Tongue (tissue), 2 donors: ENCODE measurements around a stretch of chr18.

GRCh38 chr18:26017506-26018319 is 72.7 kb downstream of the SS18 start:
- RAMPAGE, long total RNA = no peak

GRCh38 chr18:26089167-26089485 is 1.3 kb downstream of the SS18 start:
- RAMPAGE, long total RNA = no peak

- RAMPAGE, long total RNA = no peak
These were observed 35.7 kb upstream of the TAF4B start for GRCh38 chr18:26190345-26191193.

DNA sequence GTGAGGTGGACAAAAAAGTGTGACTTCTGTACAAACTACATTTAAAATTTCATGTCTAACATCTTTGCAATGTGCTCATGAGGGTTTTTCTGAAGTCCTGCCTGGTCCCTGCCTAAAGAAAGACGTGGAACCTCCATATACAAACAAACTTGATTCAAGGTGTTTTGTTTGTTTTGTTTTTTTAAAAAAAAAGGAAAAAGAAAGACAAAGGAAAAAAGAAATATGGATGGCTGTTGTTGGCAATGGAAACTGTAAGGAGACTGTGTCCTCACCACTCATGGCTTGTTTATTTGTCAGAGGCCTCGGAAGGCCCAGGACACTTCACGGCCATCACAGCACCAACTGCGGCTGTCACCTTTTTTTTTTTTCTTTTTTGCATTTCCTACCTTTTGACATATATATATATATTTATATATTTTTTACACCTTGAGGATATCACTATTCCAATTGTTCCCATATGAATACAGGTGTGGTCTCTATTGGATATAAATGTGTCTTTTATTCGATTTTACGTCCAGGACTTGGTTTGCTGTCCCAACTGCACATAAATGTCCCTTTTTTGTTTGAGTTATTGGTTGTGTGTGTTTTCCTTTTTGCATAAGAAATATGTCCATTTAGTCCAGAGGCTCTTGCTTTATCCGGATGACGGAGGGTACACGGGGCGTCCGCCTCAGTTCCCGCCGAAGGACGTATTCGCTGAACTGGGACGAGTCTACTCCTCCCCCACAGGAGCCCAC is 93.1 kb downstream of the KCTD1 start:
- RAMPAGE, long total RNA = no peak

DNA sequence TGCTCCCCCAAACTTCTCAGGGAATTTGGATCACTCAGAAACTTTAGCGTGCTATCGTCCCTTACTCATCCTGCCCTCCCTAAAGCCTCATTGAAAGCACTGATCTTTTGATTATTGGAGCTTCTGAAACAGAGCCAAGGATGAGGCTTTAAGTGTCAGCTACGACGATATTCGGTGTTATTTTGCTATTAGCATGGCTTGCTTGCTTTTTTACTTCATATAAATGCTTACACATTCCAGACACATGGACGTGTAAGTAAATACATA is 27.3 kb upstream of the KCTD1 start:
- RAMPAGE, long total RNA = no peak

- RAMPAGE, long total RNA = no peak
These were observed 783 bp downstream of the AQP4 start for GRCh38 chr18:26864791-26865056.

- RAMPAGE, long total RNA = no peak
These were observed 184.4 kb downstream of the CDH2 start for GRCh38 chr18:27992412-27993079.

DNA sequence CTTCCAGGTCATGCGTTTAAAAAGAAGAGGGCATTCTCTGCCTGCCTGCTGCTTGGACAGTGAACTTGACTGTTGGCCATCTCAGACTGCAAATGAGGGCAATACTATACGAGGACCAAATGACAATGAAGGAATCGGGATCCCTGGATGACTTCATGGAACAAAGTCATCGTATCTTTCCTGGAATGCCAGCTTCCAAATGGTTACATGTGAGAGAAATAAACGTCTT is 57.2 kb downstream of the CDH2 start:
- RAMPAGE, long total RNA = no peak

DNA sequence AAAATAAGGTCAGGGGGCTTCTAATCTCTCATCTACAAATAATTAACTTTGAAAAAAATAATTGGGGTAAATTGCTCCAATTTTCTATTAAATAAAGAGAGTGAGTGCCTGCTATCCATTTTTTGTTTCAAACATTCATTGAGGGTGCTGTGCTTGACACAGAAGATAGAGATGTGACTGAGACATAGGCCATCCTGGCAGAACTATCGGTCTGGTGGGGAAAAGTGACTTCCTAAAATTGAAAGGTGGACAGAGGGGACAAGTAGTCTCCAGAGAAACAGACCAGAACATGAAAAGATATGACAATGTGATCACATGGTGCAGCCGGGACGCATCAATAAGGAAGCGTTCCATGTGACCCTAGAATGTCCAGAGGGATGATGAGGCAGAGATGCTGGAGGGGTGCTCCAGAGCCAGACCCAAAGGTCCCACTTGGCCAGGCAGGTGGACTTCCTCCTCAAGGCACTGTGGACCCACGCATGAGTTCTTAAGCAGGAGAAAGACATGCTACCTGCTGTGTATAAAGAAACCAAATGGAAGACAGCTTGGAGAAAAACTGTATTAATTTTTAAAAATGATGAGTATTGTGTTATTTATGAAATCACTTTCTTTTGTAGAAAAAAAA is 50.2 kb downstream of the CDH2 start:
- RAMPAGE, long total RNA = no peak

DNA sequence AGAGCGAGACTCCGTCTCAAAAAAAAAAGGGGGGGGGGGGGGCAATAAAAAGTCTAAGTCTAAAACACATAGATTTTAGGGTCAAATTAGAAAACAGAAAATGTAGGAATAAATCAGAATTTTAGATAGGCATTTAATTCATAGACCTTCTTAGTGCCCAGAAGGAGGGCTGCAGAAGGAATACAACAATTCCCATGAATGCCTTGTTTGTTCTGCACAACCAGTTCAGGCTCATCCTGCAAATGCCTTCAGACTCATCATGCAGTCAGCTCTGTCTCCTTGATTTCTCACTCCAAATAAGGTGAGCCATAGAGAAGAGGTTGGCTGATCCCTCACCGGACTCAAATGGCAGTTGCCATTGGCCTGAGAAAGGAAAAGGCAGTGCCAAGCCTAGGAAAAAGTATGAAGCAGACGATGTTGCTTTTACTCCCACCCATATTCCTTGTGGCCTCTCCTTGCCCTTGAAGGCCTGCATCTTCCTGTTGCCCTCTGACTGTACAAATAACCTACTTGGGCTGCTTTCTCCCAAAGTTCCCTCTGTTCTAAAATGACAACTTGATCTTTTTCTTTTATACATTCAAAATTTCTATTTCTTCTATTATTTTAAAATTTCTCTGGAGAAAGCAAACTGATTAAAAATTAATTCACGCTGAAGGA is 50.3 kb downstream of the DSC3 start:
- RAMPAGE, long total RNA = no peak

DNA sequence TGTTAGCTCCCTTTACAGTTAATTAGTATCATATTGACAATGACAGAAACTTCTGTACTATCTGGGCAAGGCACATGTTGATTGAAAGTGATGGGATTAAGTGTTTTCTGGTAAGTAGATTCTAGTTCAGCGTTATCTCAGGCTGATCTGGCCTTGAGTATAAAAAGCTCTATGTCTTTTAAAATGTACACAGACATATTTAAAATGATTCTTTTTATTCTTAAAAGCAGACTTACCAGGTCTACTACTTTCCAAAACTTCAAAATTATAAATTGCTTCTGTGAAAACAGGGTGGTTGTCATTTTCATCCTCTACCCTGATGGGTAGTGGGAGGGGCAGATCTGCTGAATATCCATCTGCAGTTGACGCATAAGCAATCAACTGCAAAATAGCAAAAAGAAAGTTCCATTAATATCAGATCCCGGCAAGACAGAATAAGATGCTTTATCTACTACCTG is 18.4 kb downstream of the DSC3 start:
- RAMPAGE, long total RNA = no peak

DNA sequence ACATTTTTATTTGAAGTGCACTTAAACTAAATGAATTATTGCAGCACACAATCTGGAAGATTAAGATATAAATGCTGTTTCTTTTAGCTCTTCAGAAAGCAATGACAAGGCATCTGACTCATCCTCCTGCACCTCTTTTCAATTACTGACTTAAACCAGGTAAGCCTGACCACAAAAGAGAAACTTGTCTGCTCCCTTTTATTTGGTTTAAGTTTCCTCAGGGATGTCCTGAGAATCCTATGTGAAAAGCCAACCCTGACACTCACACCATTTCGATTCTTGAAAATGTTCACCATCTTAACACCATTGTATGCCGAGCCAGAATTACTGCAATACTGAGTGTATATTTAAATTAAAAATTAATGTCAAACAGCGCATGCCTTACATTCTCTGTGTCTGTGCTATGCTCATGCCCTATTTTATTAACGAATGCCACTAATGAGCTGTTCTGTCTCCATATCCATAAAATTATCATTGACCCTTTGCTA is 859 bp upstream of the DSC2 start:
- RAMPAGE, long total RNA = no peak

DNA sequence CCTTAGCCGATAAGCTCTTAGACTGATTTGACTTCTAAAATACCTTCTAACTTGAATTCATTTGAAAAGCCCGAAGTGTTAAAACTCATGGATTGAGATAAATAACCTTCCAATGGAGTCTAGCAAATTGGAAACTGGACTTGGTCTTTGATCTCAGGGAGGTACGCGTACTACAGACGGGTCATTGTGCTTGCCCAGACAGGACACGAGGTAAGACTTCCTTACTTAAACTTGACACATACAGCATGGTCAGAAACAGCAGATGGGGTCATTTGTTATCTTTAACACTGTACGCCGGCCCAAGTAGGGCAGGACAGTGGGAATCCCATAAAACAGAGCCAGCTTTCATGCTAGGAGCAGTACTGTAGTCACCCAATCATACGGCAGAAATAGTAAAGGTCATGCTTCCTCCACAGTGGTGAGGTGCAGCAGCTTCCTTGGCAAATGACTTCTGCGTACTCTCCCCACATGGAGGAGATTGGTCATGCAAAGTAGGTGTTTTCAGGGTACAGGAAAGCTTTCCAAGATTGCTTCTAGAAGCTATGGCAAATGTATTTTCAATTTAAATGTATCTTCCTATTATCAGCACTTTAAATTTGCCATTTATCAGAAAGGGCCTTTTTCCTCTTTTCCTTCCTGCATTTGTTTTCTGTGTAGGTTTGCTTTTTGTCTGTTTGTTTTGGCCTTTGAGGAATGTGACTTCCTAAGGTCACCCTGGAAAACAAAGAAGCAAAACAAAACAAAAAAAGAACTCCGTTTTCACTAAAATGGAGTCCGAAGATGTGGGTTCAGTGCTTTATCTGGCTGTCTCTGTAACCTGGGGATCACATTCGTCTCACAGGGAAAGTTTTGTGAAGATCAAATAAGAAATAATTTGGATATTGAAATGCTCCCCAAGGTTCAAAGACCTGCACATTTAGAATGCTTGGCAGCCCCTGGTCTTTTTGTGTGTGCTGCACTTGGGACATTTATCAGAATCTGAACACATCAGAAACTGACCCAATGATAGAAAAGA is 74.0 kb upstream of the DSG1 start:
- RAMPAGE, long total RNA = no peak

- RAMPAGE, long total RNA = no peak
These were observed 17.9 kb upstream of the DSG3 start for GRCh38 chr18:31429622-31430114.

- RAMPAGE, long total RNA = no peak
These were observed 17.9 kb upstream of the DSG2 start for GRCh38 chr18:31480091-31480546.

- RAMPAGE, long total RNA = no peak
These were observed 11.4 kb upstream of the DSG2 start for GRCh38 chr18:31486473-31487173.

DNA sequence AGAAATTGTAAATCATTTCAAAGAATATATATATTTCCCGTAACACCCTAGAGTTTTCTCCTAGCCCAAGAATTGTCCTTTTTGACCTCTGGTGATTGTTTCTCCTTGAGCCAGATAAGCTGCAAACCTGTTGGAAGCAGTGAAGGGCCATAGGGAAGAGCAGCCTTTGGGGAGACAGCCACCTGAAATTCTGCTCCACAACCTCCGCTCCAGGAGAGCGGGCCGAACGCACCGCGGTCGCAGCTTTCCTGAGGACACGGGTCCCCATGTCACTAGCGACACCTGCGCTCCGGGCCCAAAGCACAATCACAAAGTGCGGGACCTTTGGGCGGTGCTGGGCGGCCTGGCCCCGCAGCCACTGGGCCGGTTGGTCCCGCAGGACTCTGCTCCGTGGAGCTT is 593 bp upstream of the DSG2 start:
- RAMPAGE, long total RNA = no peak

- RAMPAGE, long total RNA = no peak
These were observed 904 bp downstream of the DSG2 start for GRCh38 chr18:31498909-31499252.

- RAMPAGE, long total RNA = no peak
These were observed 22.8 kb downstream of the DSG2 start for GRCh38 chr18:31520596-31521336.

- RAMPAGE, long total RNA = no peak
These were observed 41.7 kb downstream of the DSG2 start for GRCh38 chr18:31539706-31540022.